Mesenchymal stem cell of Wharton's jelly (primary cell): ENCODE data around the genes LRRC36, CENPT and EDC4.

GRCh38 chr16:67326443-67327215, at the start of gene LRRC36:
TSS of gene LRRC36 (plus strand) at chr16:67326815.
- CAGE, long polyA plus RNA = no peak

- CAGE, long polyA plus RNA = no peak
These were observed 22.6 kb downstream of the TPPP3 start for GRCh38 chr16:67370631-67371100.

GRCh38 chr16:67397245-67397954, 4.1 kb upstream of the TPPP3 start:
- CAGE, long polyA plus RNA = no peak

- CAGE, long polyA plus RNA = no peak
These were observed 245 bp upstream of the HSD11B2 start for GRCh38 chr16:67430705-67431046.

DNA sequence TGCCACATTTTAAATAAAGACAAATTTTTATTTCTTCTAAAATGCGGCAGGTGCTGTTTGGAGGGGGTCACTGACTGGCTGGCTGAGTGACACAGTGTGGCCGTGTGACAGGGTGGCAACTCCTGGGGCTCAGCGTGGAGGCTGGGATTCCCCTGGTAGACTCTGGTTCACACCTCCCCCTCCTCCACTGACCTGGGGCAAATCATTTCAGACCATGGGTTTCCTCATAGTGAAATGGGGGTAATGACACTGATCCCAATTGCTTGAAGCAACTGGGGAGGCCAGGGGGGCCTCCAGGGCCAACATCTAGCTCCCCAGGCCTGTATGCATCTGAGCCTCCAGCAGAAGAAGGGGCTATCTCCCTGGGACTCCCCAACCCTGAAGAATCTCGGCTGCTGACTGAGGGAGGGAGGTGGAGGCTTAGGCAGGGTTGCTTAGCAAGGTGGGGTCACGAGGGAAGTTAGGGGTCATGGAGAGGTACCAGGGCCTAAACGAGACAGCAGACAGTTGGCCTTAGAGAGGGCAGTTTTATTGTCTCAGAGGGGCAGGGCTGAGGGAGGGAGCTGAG, 6.7 kb downstream of the HSD11B2 start:
- CAGE, long polyA plus RNA = no peak

DNA sequence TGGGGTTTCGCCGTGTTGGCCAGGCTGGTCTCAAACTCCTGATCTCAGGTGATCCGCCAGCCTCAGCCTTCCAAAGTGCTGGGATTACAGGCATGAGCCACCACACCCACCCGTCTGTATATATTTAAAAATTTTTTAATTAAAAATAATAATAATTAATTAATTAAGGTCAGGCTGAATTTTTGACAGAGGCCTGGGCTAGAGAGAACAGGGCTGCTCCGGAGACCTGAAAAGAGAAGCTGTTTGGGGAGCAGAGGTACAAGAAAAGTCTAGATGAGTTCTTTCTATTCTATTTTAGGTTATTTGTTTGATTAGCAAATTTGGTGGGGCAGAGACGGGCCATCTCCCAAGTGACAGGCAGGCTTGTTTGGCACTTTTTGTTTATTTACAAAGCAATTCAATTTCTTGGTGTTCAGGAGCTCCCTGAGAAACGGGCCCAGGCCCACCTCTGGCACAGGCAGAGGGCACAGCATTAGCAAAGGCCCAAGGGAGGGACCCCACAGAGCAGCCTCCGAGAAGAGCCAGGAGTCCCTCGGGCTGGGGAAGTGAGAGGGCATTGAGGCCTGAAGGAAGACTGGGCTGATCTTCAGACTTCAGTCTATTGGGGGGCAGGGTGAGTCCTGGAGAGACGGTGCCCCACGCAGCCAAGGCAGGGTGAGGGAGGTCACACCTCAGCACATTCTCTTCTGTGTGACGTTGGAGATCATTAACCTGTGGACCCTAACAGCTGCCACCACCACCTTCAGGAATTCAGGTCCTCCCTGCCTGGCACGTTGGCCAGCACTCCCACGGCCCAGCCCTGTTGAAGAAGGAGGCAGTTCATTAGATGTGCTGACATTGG, 10.8 kb upstream of the RIPOR1 start:
- CAGE, long polyA plus RNA = no peak

DNA sequence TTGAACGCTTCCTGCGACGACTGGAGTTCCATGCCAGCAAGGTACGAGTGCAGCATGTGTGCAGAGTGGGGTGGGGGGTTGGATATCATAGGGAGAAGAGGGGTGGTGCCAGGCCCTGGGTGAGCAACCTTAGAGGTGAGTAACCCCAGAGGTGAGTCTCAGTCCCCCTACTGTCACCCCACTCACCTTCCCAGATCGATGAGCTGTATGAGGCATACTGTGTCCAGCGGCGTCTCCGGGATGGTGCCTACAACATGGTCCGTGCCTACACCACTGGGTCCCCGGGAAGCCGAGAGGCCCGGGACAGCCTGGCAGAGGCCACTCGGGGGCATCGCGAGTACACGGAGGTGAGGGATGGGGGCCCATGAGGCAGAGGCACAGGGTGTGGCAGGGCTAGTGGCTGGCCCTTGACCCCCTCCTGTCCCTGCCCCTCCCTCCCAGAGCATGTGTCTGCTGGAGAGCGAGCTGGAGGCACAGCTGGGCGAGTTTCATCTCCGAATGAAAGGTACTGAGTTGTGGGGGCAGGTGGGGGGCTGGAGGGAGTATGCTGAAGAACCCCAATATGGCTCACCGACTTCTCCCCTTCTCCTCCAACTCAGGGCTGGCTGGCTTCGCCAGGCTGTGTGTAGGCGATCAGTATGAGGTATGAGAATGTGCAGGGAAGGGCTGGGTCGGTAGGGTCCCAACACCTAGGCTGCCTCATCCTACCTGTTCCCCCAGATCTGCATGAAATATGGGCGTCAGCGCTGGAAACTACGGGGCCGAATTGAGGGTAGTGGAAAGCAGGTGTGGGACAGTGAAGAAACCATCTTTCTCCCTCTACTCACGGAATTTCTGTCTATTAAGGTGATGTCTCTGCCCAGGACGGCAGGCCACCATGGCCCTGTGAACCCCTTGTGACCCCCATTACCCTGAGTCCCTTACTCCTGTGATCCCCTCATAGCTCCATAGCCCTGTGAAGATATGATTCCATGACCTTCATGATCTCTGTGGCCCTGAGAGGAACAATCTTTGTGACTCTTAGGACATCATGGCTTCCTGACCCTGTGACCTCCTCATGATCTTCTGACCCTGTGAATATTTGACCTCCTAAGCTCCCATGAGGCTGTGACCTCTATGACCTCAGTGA, 11.6 kb downstream of the RIPOR1 start:
- CAGE, long polyA plus RNA = no peak

DNA sequence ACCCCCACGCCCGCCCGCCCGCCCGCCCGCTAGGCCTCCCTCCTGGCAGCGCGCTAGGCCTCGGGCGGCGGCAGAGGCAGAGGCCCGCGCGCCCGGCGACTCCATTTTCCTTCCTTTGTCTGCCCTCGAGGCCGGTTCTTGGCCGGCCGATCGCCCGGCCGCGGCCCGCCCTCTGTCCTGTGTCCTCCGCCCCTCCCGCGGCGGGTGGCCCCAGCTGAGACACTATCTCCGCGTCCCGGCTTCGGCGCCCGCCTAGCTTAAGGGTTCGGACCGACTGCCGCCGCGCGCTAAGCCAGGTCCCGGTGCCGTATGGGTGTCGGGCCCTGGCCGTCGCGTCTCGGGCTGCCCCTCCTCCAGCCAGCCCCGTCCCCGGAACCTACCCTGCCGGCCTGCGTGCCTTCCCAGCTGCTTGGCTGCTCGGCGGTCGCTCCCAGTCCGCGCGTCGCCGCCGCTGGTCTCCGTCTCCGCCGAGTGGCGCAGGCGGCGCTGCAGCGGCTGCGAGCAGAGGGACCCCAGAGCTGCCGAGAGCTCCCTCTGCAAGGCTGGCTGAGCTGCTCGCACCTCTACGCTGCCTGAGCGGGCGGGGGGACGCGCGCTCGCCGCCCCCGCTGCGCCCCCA, 698 bp downstream of the CTCF start:
- CAGE, long polyA plus RNA = no peak

GRCh38 chr16:67563763-67564272, 1.5 kb downstream of the CTCF start:
- CAGE, long polyA plus RNA = no peak

DNA sequence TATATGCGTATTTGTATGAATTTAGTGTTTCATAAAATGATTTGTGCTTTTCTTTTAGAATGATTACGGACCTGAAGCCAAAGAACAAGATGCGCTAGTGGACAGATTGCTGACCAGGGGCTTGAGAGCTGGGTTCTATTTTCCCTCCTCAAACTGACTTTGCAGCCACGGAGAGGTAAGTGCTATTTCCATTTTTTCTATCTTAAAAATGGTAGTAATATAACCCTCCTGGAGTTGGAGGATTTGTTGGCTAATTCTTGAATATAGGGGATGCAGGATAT, 8.7 kb downstream of the CTCF start:
- CAGE, long polyA plus RNA = no peak

- CAGE, long polyA plus RNA = no peak
These were observed 7.3 kb downstream of the ACD start for GRCh38 chr16:67652573-67653322.

GRCh38 chr16:67654300-67655035, 5.6 kb downstream of the ACD start:
- CAGE, long polyA plus RNA = no peak

DNA sequence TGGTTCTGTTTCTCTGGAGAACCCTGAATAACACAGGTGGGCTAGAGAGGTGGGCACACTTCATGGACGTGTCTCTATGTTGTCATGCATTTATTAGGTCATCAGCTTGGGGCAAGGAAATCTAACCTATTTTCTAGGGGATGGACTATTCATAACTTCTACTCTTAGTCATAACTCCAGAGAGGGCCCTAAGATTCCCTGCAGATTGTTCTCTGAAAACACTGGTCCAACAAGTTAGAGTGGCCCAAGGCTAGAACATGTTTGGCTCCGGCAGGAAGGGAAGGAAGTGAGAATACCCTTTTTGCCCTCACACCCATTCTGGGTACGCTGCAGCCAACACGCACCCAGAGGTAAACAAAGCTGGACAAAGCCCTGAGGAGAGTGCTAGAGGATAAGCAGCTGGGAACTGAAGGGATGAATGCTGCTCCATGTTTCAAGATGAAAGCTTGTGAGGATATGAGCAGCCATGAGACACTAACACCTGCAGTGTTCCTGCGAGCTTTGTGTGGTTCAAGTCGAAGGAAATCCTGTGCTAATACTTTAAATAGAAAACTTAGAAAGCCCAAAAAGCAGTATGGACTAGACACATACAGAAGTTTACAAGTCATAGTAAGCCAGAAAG, 10.0 kb downstream of the C16orf86 start:
- CAGE, long polyA plus RNA = no peak

DNA sequence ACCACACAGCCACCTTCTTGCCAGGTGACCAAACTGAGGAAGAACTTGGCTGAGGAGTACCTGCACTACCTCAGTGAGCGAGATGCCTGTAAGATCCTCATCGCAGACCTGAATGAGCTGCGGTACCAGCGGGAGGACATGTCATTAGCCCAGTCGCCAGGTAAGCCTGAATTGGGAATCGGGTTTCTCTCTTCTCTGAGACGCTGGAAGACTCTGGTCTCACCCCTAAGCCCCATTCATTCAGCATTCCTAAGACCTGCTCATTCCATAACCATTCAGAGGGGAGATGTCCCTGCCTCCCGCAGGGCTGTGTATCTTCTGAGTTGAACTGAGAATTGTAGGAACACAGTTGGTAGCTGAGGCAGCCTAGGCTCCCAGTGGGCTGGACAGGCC, 17.0 kb upstream of the THAP11 start:
- CAGE, long polyA plus RNA = no peak

- CAGE, long polyA plus RNA = no peak
These were observed 631 bp upstream of the THAP11 start for GRCh38 chr16:67841574-67841803.

DNA sequence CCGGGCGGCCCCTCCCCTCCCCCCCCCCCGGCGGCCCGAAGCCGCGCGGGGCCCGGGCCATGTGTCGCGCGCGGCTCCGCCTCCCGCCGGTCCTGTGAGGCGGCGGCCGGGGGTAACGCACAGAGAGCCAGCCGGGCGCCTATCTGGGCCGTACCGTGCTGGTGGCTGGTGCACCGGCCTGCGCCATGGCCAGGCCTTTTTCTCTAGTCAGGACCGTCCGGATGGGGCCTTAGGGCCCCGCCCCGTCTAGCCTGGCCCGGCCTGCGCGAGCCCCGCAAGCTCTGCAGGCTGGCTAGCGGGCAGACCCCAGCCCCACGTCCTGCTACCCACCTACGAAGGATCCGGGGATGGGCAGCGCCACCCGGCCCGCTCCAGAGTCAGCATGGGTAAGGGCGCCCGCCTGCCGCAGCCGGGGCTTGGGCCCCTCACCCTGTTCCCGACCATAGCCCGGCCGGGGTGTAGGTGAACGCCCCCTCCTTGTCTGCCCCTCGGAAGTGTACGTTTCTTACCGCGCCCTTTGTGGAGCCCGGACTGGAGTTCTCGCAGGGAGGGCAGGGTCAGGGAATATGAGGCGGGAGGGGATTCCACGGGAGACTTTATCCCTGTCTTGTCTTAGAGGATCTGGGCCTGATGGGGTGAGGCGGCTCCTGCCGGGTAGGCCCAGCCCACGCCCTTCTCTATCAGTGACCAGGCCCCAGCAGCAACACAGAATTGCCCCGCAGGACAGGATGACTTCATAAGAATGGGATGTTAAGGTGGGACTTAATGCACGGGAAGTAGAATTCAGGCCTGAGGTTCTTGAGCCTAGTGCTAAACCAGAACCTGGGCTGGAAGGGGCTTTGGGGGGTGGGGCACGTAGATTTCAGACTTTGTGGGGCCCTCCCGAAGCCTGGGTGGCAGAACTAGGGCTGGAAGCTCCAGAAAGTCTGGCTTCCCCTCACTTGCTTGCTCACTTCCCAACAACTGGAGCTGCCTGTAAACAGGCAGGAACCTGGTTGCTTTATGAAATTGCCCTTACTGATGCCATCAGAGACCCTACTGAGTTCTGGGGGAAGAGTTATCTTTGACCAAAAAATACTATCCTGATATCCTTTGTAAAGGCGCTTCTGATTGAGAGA, at the start of gene CENPT:
TSS of gene CENPT (minus strand) at position 623 of the 1,118 bp plus-strand sequence.
- CAGE, long polyA plus RNA = no peak

GRCh38 chr16:67872416-67873484, at the start of gene EDC4:
TSS of gene EDC4 (plus strand) at chr16:67873052.
- CAGE, long polyA plus RNA = no peak

DNA sequence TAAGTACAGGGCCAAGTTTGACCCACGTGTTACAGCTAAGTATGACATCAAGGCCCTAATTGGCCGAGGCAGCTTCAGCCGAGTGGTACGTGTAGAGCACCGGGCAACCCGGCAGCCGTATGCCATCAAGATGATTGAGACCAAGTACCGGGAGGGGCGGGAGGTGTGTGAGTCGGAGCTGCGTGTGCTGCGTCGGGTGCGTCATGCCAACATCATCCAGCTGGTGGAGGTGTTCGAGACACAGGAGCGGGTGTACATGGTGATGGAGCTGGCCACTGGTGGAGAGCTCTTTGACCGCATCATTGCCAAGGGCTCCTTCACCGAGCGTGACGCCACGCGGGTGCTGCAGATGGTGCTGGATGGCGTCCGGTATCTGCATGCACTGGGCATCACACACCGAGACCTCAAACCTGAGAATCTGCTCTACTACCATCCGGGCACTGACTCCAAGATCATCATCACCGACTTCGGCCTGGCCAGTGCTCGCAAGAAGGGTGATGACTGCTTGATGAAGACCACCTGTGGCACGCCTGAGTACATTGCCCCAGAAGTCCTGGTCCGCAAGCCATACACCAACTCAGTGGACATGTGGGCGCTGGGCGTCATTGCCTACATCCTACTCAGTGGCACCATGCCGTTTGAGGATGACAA, 16.1 kb downstream of the PSKH1 start:
- CAGE, long polyA plus RNA = no peak

GRCh38 chr16:67930423-67931211, 1.0 kb downstream of the CTRL start:
- CAGE, long polyA plus RNA = no peak

DNA sequence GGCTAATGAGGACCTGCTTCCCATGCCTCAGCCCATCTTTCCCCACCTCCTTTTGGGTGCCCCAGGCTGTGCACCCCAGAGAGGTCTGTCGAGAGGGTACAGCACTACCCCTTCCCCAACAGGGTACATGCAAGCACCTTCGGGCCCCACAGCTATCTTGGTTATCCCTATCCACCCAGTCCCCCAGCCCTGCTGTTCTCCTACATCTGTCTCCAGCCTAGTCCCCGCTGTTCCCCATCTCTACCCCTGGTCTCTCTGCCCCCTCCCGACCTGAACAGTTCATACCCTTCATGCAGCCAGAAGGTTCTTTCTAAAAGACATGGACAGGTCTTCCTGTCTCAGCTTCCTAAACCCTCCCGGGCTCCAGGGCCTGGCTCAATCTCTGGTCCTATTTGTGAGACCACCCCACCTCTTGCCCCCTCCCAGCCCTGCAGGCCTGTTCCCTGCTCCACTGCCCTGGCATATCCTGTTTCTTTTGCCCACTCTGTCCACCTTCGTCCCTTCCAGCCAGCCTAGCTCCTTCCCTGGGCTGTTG, 383 bp downstream of the CTRL start:
- CAGE, long polyA plus RNA = no peak